ENCODE results near the gene ZKSCAN1.

DNA sequence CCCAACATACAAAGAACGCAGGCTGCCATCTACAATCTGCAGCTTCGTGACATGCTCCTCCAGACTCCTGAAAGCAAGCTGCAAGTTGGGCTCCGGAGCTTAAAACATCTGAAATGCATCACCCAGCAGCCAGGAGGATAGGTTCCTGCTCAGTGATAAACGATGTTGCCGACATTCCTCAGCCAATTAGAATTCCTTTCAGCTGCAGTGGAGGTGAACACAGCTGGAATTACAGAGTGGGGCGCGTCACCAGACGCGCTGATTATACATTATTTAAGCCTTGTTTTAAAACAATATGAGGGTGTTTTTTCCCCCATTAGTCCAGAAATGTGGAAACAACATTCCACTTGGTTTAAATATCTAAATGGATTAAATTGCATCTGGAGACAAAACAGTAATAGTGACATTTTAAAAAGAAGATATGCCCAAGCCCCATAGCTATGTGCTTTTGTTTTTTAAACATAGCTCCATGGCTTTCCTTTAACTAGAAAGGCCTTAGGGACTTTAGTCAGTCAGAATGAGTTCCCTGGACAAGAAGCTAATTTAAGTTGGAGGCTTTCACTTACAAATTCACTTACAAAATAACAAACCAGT is 6.3 kb downstream of the SMURF1 start:
- PRO-cap, result no peak
- RAMPAGE, long total RNA, 4 experiments, result start-site peak on the minus strand in 1 of 4 experiments, centred at position 100 of the sequence, 18 reads per replicate

DNA sequence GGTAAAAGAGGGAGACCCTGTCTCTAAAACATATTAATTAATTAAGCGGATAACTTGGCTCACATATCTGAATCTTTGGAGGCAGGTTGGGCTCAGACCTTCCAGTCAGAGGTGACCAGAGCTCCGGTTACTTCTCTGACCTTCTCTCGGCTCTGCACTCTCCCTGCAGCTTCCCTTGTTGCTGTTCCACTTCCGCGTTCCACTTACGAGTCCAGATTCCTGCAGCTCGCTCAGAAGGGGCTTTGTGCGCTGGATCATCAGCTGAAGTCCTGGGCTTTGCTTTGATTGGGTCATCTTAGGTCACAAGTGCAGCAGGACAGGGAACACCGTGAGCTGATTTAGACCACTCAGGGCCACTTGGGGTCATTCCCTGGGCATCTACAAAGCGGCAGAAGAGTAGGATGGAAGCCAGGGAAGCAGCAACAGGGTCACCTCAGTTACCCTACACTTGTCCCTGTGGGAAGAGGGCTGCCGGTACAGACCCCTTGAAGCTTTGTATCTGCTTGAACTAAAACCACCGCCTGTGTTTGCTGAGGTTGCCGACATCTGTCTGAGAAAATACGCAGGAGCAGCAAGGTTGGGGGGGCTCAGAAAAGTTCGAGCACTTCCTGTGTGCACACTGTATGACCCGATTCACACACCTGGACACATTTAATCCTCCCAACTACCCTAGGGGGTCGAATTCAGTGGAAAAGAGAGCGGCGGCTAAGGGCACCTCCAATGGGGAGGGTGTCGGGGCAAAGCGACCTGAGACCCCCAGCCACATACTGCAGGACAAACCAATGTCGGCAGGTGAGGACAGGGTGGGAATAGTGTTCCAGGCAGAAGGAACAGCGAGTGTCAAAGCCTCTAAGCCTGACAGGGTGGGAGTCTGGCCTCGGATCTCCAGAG is 1.8 kb upstream of the ARPC1B start:
- PRO-cap, result no peak
- RAMPAGE, long total RNA, 4 experiments, result no peak in any of the 4 experiments

DNA sequence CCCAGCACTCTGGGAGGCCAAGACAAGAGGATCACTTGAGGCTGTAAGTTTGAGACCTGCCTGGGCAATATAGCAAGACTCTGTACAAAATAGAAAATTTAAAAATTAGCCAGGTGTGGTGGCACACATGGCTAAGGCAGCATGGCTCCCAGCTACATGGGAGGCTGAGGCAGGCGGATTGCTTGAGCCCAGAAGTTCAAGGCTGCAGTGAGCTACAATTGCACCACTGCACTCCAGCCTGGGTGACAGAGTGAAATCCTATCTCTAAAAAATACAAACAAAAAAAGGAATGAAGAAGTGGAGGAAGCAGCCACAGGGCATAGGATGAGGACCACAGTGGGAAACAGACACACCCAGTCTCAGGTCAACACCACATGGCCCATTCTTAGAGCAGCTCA is 10.0 kb downstream of the PDAP1 start:
- PRO-cap, result no peak
- RAMPAGE, long total RNA, 4 experiments, result no peak in any of the 4 experiments

GRCh38 chr7:99469233-99469927 is 3.3 kb upstream of the ZNF789 start:
- PRO-cap, result no peak
- RAMPAGE, long total RNA, 4 experiments, result no peak in any of the 4 experiments

GRCh38 chr7:99470222-99470855 is 2.4 kb upstream of the ZNF789 start:
- PRO-cap, result bidirectional peak, plus-strand start at chr7:99470587, minus-strand start at chr7:99470457
- RAMPAGE, long total RNA, 4 experiments, result no peak in any of the 4 experiments

DNA sequence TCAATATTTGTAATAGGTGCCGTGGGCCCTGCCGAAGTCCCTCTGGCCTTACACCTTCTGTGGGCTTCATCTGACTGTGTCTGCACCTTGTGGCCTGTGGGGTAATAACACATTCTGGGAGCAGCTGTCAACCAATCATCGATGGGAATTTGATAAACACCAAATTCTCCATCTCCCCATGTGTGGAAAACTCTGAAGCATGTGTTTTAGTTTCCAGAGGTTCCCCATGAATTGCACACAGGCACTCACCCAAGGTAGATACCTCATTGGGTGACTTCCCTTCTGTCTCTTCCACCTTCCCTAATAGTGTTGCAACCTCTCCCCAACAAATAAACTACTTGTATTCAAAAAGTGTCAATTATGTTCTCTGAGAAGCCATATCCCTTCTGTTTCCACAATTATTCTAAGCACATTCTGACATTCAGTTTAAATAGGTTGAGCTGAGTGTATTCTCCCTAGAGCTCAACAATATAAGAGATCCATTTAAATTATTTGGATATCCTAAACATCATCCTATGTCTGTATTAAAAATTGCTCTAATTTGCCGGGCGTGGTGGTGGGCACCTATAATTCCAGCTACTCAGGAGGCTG is 10.7 kb downstream of the ZNF394 start:
- PRO-cap, result no peak
- RAMPAGE, long total RNA, 4 experiments, result no peak in any of the 4 experiments

DNA sequence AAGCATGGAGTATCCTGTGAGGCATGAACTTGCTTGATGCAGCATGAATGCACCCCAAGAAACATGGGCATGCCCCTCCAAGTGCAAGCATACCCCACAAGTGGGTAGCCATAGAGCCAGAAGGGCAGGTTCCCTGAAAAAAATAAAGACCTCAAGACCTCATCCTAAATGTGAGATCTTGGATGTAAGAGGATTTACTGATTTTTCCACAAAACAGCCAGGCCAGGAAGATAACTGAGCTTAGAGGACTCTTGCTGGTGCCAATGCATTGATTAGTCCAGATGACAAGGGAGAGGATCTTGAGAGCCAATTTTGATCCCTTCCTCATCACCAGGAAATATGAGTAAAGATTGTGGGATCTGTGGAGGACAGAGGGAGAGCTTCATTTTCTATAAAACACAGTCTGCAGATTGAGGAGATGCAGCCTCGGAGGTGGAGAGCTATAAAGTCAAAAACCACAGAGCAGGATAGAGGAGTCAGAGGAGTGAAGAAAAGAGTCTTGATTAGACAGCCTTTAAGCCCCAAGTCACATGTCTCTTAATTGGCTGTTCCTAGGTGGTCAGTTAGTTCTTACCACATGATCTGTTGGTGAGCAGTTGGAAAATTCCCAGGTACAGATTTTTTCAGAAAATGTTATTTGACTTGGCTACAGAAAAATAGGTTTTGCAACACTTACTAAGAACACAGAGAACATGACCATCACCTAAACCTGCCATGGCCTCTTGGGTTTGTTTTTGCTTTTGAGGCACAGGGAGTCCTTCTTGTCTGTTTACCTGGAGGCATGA is 921 bp upstream of the CYP3A43 start:
- PRO-cap, result no peak
- RAMPAGE, long total RNA, 4 experiments, result no peak in any of the 4 experiments

- PRO-cap, result no peak
- RAMPAGE, long total RNA, 4 experiments, result no peak in any of the 4 experiments
Measured at GRCh38 chr7:99980343-99980891, 4.6 kb upstream of the AZGP1 start.

- PRO-cap, result bidirectional peak, plus-strand start at chr7:100015635, minus-strand start at chr7:100015506
- RAMPAGE, long total RNA, 4 experiments, result start-site peak on the plus strand in 4 of 4 experiments, at chr7:100015596-100015676 at its widest, 69 to 244 reads per replicate
Measured at GRCh38 chr7:100015112-100015743, at the start of gene ZKSCAN1. Gene ZKSCAN1, plus strand, starts transcription at chr7:100015596.

DNA sequence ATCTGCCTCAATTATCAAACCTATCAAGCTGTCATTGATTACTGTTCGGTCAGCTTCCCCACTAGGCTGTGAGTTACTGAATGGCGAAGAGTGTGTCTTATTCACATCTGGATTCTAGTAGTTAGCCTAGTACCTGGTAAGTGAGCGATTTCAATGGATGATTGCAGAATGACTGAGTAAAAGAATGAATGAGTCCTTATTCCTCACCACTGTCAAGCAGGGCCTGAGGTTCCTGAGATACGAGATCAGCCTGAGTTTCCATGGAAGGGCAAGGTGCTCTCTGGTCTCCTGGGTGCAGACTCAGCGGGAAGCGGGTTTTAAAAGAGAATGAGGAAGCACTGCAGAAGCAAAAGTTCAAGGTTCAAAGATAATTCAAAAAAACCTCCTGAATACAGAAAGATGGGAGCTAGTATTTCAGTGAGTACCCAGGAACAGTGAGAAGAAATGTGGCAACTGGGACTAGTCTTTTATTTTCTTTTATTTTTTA is 4.4 kb downstream of the ZNF3 start:
- PRO-cap, result no peak
- RAMPAGE, long total RNA, 4 experiments, result no peak in any of the 4 experiments

DNA sequence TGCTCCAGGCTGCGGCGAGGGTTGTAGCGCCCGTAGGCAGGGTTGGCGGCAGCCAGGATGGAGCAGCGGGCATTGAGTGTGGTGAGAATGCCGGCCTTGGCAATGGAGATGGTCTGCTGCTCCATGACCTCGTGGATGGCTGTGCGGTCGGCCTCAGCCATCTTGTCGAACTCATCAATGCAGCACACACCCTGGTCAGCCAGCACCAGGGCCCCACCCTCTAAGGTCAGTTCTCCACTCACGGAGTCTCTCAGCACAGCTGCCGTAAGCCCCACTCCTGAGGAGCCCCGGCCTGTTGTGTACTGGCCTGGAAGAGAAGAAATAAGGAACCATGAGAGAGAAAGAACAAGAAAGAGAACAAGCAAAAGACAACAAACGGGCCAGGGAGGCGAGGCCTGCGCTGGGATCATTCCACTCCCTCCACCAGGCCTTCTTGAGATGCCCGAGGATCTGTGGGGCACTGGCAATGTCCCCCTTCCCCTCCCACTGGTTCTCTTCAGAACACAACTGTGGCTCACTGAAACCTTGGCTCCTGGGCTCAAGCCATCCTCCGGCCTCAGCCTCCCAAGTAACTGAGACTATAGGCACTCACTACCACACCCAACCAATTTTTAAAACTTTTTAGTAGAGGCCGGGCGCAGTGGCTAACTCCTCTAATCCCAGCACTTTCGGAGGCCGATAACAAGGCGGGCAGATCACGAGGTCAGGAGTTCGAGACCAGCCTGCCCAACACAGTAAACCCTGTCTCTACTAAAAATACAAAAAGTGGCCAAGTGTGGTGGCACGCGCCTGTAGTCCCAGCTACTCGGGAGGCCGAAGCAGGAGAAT is 5.1 kb downstream of the MCM7 start:
- PRO-cap, result no peak
- RAMPAGE, long total RNA, 4 experiments, result no peak in any of the 4 experiments

GRCh38 chr7:100127879-100128692 is 1.3 kb downstream of the MBLAC1 start:
- PRO-cap, result unidirectional peak, minus-strand start at chr7:100128355
- RAMPAGE, long total RNA, 4 experiments, result no peak in any of the 4 experiments

GRCh38 chr7:100217559-100217942 is 2.2 kb upstream of the PVRIG start:
- PRO-cap, result no peak
- RAMPAGE, long total RNA, 4 experiments, result no peak in any of the 4 experiments

GRCh38 chr7:100243314-100243936 is 23.7 kb downstream of the PVRIG start:
- PRO-cap, result no peak
- RAMPAGE, long total RNA, 4 experiments, result no peak in any of the 4 experiments

DNA sequence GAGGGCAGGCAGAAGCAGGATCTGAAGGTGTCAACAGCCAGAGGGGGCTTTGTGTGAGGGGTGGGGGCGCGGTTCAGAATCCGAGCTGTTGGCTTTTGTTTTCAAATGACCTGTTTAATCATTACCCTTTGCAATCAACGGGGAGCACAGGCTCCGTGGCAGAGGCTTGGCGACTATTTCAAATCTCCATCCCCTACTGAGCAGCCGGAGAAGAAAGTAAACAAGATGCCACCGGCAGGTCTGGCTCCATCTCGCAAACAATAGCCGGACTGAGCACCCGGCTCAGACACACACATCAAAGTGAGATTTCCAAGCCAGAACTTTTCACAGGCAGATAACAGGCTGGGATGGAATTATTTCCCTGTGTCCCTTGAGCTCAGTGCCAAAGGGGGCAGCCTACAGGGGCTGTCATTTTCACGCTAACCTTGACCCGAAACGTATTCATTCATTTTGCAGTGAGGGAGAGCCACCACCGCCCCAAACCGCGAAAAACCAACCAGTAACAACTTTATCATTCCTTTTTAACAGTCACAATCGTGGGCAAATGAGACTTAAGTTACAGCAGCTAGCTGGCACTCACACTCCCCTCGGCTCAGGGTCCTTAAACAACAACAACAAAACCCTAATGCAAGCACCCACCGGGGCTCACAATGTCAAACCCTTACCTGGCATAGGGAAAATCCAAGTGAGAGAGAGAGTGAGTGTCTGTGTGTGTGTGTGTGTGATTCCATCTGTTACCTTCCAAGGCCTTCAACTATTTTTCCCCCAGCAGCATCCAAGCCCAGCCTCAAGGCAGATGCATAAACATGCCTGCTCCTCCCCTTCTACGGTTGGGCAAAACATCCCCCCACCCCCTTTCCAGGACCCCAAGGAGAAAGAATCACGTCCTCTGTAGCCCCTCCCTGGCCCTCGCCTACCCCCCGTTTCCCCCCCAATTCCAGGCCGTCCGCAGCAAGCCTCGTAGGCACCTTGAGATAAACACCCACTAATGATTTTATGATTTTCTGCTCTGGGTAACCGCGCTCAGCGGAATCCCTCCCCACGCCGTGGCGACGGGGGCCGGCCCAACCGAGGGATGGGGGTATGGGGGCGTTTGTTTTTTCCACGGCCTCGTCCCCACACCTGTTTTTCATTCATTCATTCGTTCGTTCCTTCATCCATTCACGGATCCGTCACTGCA is 36.7 kb upstream of the SPDYE3 start:
- PRO-cap, result no peak
- RAMPAGE, long total RNA, 4 experiments, result no peak in any of the 4 experiments

- PRO-cap, result no peak
- RAMPAGE, long total RNA, 4 experiments, result no peak in any of the 4 experiments
Measured at GRCh38 chr7:100362714-100363265, 4.9 kb downstream of the PILRB start.

DNA sequence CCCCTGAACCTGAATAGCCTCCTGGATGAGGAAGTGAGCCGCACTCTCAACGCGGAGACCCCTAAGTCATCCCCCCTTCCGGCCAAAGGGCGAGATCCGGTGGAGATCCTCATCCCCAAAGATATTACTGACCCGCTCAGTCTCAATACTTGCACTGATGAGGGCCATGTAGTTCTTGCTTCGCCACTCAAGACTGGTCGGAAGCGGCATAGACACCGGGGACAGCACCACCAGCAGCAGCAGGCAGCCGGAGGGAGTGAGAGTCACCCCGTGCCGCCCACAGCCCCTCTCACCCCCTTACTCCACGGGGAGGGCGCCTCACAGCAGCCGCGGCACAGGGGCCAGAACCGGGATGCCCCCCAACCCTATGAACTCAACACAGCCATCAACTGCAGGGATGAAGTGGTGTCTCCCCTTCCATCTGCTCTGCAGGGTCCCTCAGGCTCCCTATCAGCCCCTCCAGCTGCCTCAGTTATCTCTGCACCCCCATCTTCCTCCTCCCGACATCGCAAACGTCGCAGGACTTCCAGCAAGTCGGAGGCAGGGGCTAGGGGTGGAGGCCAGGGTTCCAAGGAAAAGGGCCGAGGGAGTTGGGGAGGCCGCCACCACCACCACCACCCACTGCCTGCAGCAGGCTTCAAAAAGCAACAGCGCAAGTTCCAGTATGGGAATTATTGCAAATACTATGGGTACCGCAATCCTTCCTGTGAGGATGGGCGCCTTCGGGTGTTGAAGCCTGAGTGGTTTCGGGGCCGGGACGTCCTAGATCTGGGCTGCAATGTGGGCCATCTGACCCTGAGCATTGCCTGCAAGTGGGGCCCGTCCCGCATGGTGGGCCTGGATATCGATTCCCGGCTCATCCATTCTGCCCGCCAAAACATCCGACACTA is 1.2 kb downstream of the MEPCE start:
- PRO-cap, result no peak
- RAMPAGE, long total RNA, 4 experiments, result no peak in any of the 4 experiments

- PRO-cap, result no peak
- RAMPAGE, long total RNA, 4 experiments, result no peak in any of the 4 experiments
Measured at GRCh38 chr7:100433230-100433883, 2.9 kb downstream of the PPP1R35 start.

GRCh38 chr7:100442701-100443544 is 6.6 kb upstream of the PPP1R35 start:
- PRO-cap, result no peak
- RAMPAGE, long total RNA, 4 experiments, result no peak in any of the 4 experiments

DNA sequence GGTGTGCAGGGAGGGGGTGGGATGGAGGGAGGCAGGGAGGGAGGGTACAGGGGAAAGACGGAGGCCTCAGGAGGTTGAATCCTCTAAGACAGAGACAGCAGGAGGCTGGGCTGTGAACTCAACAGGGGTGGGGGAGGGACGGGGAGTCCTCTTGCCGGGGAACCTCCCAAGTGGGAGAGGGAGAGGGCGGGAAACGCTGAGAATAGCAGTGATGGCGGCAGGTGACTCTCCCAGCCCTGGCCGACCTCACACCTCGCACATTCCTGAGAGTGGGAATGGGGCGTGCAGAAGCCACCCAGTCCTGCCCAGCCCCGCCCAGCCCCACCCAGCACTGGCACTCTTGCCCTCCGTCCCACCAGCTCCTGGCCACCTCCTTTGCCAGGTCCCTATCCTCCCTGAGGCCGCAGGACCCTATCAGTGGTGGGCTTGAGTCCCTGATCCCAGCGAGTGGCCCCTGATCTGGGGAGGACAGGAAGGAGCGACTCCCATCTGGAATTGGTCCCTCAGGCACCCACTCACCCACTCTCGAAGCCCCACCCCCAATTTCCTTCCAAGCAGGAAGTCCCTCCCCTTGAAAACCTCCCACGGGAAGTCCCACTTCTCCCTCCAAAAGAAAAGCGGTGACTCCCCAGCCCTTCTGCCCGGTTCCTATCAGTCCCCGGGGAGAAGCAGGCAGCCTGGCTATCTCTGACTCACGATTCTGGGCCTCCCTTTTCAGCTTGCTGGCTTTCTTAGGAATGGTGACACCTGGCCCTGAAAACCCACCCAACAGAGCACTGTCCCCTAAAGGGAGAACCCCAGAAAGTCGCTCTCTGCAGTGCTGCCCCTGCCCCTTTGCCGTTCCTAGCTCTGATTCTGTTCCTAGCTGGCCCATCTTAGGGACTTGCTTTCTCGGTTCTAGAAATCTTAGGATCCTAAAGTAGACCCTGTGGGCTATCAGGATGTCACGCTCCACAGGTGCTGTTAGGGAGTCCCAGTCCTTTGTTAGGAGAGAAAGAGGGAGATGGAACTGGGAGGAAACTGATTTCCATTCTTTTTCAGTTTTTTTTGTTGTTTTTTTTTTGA is 6.3 kb downstream of the TSC22D4 start:
- PRO-cap, result unidirectional peak, minus-strand start at position 262 of the sequence
- RAMPAGE, long total RNA, 4 experiments, result no peak in any of the 4 experiments